HEK293 (cell line): Measurements from ENCODE around the genes GPRIN3, CCSER1 and UNC5C.

GRCh38 chr4:89134903-89135260, 23.5 kb downstream of the TIGD2 start:
- PRO-cap, result no peak
- RRBS, 2 experiments, result no CpG with 5 or more reads among the region's 2 CpGs

DNA sequence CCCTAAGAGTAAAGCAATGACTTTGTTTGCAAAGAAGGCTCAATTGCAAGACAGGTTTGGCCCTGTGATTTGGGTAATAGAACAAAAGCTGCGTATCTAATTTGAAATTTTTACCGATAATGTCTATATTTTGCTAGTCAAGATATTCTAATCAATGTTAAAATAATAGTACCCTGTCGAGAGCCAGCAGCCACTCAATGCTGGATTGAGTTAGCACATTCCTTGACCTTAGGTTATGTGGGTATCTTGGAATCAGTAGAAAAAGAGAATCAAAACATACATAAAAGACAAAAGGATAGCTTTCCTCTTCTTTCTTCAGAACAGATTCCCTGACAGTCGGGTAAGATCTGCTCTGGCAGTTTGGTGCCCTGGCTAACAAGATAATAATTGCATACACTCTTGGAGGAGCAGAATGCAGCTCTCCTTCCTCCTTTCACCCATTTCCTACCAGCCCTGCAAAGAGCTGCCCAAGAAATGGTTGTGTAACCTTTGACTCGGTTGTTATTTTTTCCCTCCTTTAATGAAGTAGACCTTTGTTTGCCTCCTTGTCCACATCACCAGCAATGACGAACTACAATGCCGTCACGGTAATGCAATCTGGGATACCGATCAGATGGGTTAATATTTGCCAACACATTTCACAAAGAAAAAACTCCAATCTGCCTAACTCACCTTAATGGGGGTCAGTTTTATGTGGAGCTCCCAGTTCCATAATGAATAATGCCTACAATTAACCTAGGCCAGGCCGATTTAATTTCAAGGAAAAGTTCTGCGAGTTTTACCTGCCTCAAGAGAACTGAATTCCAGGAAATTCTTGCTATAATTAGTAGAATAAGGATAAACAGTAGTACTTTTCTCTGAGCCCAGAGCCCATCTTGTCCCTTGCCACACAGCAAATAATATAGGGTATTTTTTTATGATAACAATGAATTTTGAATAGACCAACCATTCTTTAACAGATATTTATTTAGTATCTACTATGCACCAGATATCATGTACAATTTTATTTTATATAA, 32.1 kb downstream of the GPRIN3 start:
- PRO-cap, result no peak
- RRBS, 2 experiments, result no CpG with 5 or more reads among the region's 11 CpGs

DNA sequence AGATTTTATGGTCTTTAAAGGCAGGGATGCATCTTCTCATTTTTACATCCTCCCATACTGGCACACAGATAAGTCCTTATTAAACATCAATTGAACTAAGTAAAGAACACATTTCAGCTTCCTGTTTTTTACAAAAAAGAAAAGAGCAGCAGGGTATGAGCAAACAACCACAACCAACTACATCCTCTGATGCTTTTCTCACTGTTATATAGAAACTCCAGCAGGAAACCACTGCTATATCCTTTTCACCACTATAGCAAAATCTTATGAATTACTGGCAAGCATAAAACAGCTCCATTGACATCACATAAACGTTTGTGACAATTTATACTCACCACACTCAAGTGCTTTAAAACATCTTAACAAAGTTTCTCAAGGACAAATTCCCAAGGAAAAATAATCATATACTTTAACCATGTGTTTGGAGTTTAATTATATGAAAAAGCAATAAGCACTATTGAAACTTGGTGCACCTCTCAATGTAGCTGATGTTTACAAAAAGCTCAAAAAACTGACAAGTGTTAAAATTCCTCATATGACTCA, 13.0 kb downstream of the GPRIN3 start:
- PRO-cap, result no peak
- RRBS, 2 experiments, result no CpG with 5 or more reads among the region's 1 CpG

- PRO-cap, result bidirectional peak, plus-strand start at chr4:89299251, minus-strand start at chr4:89299256
- RRBS, 2 experiments, result no CpG with 5 or more reads among the region's 13 CpGs
These were observed 8.5 kb downstream of the GPRIN3 start for GRCh38 chr4:89298698-89299924.

DNA sequence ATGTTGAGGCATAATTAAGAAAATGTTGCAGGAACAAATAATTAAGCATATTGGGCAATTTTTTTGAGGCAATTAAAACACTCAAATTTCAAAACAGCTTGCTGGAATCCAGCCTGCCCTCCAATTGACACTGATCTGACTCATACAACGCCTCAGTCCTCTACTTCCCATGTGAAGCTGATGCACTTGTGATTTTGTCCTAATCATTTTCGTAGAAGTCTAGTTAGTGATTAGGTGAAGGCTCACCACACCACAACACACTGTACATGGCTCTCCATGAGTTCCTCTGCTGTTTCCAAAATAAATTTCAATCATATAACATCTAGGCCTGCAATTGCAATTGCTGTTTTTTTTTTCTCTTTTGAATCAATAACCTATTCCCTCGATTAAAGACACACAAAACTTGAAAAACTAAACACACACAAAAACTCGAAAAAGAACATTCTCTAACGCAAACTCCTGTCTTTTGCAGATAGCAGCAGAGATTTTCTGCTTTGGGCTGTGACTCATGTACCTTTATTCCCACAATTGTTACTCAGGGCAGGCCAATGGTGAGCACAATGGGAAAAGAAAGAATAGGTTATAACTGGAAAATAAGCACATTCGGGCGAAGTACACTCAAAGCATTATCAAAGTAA, 1.8 kb downstream of the GPRIN3 start:
- PRO-cap, result no peak
- RRBS, 2 experiments, result no CpG with 5 or more reads among the region's 7 CpGs

DNA sequence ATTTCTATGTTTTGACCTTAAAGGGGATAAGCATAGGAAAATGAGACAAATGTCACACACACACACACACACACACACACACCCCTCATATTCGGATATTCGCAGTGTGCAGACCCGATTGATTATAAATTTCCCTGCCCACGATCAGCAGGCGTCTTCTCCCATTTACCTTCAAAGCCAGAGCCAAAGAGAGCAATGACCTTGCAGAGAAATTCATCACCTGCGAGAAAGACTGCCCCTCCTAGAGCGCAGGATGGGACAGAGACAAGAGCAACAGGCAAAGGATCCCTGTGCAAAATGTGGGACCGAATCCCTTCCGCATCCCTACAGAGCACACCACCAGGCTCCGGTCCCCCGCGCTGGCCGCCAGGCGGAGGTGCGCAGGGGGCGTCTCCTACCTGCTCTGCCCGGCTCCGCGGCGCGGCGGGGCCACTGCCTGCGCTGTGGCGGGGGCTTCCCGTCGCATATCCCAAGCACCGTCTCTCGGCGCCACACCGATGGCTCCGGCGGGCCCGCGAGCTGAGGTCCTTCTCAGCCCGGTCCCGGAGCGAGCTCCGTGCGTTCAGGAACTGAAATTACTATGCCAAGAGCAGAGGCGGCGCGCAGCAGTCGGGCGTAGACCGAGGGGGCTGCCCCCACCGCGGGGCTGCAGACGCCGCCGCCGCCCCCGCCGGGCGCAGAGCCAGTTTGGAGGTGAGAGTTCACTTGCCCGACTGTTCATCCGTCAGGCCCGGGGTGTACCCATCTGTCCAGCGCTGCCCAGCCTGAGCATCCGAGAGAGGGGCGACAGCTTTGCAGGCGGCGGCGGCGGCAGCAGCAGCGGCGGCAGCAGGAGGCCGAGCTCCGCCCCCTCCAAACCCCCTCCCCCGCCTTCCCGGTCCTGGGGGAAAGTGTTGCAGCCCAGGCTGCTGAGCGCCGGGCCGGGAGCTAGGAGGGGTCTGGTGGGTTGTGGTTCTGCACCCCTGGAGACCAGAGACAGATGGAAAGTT, at the start of gene GPRIN3:
TSS of gene GPRIN3 (minus strand) at position 584 of the 989 bp plus-strand sequence.
- PRO-cap, result bidirectional peak, plus-strand start at position 581 of the sequence, minus-strand start at position 405 of the sequence; bidirectional peak, plus-strand start at position 893 of the sequence, minus-strand start at position 794 of the sequence
- RRBS, 2 experiments, result under 1 to 1% methylated on average over 24 of the region's 73 CpGs

- PRO-cap, result no peak
- RRBS, 2 experiments, result no CpG with 5 or more reads among the region's 9 CpGs
These were observed 5.4 kb upstream of the MMRN1 start for GRCh38 chr4:89889231-89889712.

DNA sequence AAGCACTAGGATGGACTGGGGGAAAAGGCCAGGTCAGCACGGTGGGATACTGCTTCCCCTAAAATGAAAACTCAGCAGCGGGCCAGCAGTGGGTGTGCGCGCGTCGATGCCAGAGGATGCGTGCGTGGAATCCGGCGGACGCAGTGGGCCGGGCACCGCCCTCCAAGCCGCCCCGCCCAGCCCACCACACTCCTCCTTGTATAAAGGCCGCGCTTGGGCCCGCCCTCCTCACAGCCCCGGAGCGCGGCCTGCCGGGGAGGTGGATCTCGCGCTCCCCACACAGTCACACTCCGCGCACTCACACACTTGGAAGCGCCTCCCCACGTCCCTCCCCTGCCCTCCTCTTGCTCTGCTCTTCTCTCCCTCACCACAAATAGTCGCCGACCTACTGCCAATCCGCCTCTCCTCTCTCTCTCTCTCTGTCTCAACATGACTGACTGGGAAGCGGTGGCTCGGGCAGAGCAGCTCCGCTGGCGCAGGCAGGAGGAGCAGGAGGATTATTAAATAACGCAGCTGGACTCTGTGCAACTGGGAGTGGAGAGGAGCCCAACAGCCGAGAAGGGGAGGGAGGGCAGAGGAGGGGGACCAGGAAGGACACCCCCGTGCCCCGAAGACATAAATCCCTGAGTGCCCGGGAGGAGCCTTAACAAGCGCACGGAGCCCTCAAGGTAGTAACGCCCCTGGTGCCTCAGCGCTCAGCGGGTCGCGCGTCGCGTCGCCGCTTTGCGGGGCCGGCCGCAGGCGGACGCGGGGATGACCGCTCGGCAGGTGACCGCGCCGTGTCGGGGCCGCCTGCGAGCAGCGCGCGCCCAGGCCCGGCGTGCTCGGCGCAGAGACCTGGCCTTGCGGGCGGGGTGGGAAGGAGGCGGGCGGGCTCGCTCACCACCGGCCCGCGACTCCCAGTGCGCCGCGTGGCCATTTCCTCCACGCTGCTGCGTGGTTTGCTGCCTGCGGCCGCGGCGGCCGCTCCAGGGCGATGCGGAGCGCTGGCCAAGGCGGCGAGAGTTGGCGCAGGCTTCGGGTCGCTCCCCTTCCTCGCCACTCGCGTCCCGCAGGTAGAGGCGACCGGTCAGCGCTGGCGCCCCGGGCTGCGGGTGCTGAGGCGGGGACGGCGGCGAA, at the start of gene CCSER1:
TSS of gene CCSER1 (plus strand) at position 231 of the 1,119 bp plus-strand sequence.
- PRO-cap, result bidirectional peak, plus-strand start at position 231 of the sequence, minus-strand start at position 108 of the sequence
- RRBS, 2 experiments, result 2% methylated on average over 34 to 40 of the region's 113 CpGs

GRCh38 chr4:90532772-90532971, 405.5 kb downstream of the CCSER1 start:
- PRO-cap, result unidirectional peak, minus-strand start at chr4:90532853
- RRBS, 2 experiments, result no CpG with 5 or more reads among the region's 2 CpGs

DNA sequence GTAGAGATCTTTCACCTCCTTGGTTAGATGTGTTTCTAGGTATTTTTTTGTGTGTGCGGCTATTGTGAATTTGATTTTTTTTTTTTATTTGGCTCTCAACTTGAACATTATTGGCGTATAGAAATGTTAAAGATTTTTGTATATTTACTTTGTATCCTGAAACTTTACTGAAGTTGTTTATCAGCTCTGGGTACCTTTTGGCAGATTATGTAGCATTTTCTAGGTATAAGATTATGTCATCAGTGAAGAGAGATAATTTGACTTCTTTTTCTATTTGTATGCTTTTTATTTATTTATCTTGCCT, 1015.9 kb downstream of the CCSER1 start:
- PRO-cap, result no peak
- RRBS, 2 experiments, result no CpG with 5 or more reads among the region's 2 CpGs

- PRO-cap, result no peak
- RRBS, 2 experiments, result no CpG with 5 or more reads among the region's 9 CpGs
These were observed 274.9 kb upstream of the GRID2 start for GRCh38 chr4:92028855-92029369.

DNA sequence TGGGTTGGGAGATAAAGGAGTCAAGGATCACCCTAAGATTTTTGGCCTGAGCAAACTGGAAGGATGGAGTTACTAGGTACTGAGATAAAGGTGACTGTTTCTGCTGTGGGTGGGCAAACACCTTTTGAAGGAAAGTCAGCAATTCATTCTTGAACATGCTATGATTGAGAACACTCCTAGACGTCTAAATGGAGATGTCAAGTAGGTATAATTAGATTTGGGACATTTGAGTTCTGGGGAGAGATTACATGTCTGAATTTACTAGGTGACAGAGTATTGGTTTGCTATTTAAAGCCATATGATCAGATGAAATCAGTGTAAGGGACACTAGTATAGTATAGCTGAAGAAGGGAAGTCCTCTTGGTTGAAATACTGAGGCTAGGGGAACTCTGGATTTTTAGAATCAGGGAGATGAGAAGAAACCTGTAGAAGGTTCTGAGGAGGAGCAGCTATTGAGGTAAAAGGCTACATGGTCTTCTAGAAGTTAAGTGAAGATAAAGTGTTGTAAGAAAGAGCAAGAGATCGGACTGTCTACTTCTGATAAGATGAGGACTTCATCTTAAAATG, 20.0 kb downstream of the SMARCAD1 start:
- PRO-cap, result no peak
- RRBS, 2 experiments, result no CpG with 5 or more reads among the region's 2 CpGs

GRCh38 chr4:94412622-94413673, 38.8 kb upstream of the PDLIM5 start:
- PRO-cap, result no peak
- RRBS, 2 experiments, result no CpG with 5 or more reads among the region's 8 CpGs

DNA sequence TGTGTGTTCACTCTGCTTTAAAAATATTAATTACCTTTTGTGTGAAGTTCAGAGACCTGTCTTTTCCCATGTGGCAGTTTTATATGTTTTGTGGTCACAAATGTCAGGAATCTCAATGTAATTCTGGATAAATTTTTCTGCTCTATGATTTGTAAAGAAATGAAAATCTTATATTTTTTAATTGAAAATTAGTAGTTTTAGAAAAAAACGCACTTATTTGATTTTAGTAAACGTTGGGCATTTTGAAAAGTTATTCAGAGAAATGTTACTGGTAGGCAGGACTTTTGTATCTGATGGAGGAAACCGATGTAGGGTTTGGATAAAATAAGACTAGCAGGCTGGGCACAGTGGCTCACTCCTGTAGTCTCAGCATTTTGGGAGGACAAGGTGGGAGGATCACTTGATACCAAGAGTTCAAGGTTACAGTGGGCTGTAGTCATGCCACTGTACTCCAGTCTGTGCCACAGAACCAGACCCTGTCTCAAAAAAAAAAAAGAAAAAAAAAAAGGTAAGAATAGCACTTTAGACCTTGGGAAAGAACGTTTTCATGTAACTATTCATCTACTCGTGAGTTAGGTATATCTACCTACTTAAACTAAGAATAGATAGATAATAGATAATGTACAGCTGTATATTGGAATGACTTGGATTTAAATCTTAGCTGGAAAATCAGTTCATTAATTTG, 8.5 kb downstream of the PDLIM5 start:
- PRO-cap, result no peak
- RRBS, 2 experiments, result no CpG with 5 or more reads among the region's 5 CpGs

- PRO-cap, result no peak
- RRBS, 2 experiments, result no CpG with 5 or more reads among the region's 5 CpGs
These were observed 43.7 kb downstream of the PDLIM5 start for GRCh38 chr4:94495050-94496181.

- PRO-cap, result no peak
- RRBS, 2 experiments, result no CpG with 5 or more reads among the region's 13 CpGs
These were observed 151.8 kb downstream of the PDLIM5 start for GRCh38 chr4:94603420-94604134.

DNA sequence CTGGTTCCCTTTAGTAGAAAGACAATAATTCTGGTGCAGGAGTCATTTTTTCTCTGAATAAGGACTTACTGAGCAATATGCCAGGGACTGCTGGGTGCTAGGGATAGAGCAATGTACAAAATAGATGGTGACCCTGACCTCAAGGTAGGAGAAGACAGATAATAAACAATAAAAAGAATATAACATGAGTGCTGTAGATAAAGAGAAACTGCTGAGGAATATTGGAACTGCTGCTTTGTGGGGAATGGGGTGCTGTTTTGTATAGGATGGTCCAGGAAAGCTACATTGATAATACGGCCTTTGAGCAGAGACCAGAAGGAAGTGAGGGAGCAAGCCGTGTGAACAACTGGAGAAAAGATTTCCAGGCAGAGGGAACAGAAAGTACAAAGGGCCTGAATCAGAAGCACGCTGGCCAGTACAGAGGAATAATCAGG, 124.2 kb upstream of the BMPR1B start:
- PRO-cap, result no peak
- RRBS, 2 experiments, result no CpG with 5 or more reads among the region's 3 CpGs

DNA sequence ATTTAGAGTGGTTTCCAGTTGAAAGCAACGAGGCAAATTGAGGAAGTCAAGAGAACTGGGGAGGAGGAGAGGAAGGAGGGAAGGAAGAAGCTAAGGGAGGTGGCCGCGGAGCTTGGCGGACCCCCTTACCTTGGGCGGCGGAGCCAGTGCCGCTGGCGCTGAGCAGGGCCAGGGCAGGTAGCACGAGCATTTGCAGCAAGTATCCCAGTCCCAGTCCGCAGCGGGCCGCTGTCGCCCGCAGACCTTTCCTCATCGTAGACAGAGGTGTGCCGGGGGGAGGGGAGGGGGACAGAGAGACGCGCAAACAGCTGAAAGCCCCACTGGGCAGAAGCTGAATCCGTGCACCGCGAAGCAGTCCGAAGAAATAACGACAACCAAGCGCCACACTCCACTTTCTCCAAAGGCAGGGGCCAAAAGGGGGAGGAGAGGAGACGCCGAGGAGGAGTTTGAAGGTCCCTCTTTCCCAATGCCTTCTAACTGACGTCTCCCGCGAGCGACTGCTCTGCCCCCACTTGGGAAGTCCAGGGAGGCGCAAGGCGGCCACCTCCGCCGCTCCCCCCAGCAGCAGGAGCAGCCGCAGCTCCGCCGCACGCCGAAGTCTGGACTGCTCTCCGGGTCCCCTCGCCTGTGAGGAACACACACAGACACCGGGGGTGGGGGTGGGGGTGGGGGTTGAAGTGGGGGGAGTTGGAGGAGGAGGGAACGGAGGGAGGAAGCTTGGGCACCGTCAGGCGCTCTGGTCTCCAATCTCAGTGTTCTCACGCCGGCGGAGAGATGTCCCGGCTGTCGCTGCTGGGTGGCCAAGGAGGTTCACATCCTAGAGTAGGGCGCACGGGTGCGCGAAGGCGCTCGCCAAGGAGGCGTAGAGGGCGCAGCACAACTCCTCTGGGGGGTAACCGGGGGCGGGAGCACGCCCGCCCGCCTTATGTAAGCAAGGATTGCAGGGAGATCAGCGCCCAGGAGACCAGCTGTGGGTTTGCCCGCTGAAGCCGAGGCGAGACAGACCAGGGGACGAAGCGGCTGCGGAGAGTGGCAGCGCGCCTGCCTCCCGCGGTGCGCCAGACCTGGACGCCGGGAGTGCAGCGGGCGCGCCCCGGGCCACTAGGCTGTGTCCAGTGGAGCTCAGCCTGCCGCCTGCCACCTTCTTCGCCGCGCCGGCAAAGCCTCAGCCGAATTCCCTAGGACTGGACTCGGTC, at the start of gene UNC5C:
TSS of gene UNC5C (minus strand) at position 369 of the 1,196 bp plus-strand sequence.
- PRO-cap, result bidirectional peak, plus-strand start at position 511 of the sequence, minus-strand start at position 606 of the sequence; bidirectional peak, plus-strand start at position 746 of the sequence, minus-strand start at position 757 of the sequence; bidirectional peak, plus-strand start at position 1,002 of the sequence, minus-strand start at position 1,070 of the sequence
- RRBS, 2 experiments, result under 1 to 2% methylated on average over 7 to 9 of the region's 88 CpGs

DNA sequence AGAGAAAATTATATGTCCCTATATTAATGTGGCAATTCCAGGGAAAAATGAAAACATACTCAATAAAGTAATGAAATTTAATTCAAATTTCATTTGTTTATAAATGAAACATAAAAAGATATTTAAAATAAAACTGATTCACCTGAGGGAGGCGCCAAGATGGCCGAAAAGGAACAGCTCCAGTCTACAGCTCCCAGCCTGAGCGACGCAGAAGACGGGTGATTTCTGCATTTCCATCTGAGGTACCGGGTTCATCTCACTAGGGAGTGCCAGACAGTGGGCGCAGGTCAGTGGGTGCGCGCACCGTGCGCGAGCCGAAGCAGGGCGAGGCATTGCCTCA, 510.0 kb downstream of the STPG2 start:
- PRO-cap, result no peak
- RRBS, 2 experiments, result no CpG with 5 or more reads among the region's 14 CpGs

GRCh38 chr4:98565796-98566241, 92.6 kb downstream of the TSPAN5 start:
- PRO-cap, result no peak
- RRBS, 2 experiments, result no CpG with 5 or more reads among the region's 5 CpGs